Camera-type eye (tissue), 1 donor: ENCODE measurements around a stretch of chr1.

- RAMPAGE, long total RNA: no peak
Measured at GRCh38 chr1:32760053-32760674, 18.5 kb downstream of the KIAA1522 start.

DNA sequence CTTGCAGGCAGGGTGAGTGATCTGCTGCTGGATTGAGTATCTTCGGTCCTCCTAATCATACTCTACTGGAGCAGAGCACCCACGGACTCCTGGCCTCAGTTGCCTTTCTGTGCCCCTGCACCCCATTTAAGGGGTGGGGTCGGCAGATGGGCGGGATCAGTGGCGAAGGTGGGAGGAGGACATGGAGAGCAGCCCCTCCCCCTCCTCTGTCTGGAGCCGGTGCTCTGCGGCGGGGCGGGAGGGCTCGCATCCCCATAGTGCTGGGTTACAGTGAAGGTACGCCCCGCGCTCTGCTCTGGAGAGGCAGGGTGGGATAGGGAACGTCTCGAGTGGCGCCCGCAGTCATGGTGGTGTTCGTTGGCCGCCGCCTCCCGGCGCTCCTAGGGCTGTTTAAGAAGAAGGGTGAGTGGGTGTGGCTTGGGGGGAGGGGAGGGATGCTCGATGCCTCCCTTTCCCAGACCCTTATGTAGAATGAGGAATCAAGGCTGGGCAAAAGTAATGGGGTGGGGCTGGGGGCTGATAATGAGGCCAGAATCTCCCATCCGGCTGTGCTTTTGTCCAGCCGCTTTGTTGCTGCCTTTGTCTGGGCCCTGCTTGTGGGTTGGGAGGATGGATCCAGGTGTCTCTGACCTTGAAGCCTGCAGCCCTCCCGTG, 23.9 kb downstream of the KIAA1522 start:
- RAMPAGE, long total RNA: no peak

GRCh38 chr1:32766297-32767065, 24.9 kb downstream of the KIAA1522 start:
- RAMPAGE, long total RNA: no peak

- RAMPAGE, long total RNA: no peak
Measured at GRCh38 chr1:32771174-32772211, 29.9 kb downstream of the KIAA1522 start.

- RAMPAGE, long total RNA: no peak
Measured at GRCh38 chr1:32932591-32933123, 31.5 kb upstream of the TMEM54 start.

GRCh38 chr1:32939618-32940170, 24.9 kb downstream of the RNF19B start:
- RAMPAGE, long total RNA: no peak

GRCh38 chr1:32988885-32989729, 24.5 kb upstream of the RNF19B start:
- RAMPAGE, long total RNA: no peak

GRCh38 chr1:33002559-33003406, 33.9 kb downstream of the AK2 start:
- RAMPAGE, long total RNA: no peak

DNA sequence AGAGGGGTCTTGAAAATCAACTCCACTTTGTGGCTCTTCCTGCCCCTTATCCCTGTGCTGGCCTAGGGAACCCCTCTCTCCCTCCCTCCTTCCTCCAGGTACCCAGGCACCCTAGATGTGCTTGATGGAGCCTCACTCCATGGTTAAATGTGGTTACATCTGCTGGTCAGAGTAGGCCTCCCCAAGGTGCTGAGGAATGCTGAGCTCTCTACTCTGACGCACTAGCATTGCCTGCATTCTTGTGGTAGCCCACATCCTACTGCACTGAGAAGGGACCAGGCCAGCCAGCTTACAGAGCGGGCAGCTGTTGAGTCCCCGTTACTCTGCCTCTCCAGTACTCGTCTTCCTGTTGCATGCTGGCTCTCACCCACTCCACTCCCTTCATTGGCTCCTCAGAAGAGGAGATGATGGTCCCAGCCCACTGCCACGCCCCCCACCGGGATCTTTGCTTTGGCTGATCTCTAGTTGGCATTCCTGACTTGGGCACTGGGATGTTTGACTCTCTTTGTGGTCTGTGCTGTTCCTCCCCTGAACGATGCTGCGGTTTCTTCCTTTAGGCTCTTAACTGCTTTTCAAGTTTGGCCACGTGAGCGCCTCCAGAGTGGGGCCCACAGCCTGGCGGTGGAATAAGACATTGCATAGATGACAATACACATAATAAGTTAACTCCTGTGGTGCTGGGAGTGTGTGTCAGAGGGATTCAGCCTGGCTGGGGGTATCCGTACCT, 18.4 kb downstream of the AZIN2 start:
- RAMPAGE, long total RNA: no peak

DNA sequence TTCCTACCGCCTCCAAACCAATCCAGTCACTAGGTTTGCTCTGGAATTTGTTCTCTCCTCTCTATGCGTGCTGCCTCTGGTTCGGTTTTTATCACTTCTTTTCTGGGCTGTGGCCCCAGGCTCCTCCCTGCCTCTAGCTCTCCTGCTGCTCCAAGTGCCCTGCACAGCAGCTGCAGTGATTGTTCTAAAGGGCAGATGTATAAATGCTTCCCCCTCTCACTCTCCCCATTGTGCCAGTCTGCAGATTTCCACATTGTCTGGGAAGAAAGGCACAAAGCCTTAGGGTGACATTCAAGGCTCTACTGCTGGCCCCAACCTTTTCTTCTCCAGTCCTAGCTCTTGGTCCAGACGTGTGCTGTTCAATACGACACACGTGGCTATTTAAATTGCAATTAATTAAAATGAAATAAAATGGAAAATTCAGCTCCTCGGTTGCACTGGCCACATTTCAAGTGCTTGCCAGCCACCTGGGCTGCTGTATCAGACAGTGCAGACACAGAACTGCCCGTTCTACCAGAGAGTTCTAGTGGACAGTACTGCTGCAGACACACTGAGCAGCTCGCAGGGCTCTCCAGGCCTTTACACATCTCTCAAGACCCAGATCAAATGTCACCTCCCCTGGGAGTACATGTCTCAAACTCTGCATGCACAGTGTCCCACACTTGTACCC, 12.4 kb downstream of the TRIM62 start:
- RAMPAGE, long total RNA: no peak

GRCh38 chr1:33237573-33238078, 18.7 kb upstream of the ZNF362 start:
- RAMPAGE, long total RNA: no peak

DNA sequence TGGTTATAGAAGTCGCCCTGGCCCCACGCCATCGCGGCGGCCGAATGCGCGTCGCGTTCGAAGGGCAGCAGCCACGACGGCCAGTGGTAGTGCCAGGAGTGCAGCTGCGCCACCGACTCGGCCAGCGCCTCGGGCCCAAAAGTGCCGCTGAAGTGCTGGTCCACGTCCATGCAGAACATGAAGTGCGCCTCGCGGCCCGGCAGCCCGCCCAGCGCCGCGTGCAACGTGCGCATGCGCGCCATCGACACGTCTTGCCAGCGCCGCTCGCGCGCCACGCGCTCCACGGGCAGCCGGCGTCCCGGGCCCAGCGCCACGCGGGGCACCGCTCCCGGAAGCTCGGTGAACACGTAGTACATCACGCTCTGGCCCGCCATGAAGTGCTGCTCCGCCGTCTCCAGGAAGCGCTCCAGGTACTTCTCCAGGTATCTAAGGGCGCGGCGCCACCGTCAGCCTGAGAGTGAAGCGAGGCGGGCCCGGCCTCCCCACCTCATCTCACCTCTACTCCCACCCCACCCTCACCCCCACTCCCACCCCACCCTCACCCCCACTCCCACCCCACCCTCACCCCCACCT, 13.8 kb downstream of the A3GALT2 start:
- RAMPAGE, long total RNA: no peak

GRCh38 chr1:33323845-33324742, 3.2 kb upstream of the A3GALT2 start:
- RAMPAGE, long total RNA: no peak

- RAMPAGE, long total RNA: no peak
Measured at GRCh38 chr1:33348571-33349069, 27.7 kb upstream of the A3GALT2 start.

DNA sequence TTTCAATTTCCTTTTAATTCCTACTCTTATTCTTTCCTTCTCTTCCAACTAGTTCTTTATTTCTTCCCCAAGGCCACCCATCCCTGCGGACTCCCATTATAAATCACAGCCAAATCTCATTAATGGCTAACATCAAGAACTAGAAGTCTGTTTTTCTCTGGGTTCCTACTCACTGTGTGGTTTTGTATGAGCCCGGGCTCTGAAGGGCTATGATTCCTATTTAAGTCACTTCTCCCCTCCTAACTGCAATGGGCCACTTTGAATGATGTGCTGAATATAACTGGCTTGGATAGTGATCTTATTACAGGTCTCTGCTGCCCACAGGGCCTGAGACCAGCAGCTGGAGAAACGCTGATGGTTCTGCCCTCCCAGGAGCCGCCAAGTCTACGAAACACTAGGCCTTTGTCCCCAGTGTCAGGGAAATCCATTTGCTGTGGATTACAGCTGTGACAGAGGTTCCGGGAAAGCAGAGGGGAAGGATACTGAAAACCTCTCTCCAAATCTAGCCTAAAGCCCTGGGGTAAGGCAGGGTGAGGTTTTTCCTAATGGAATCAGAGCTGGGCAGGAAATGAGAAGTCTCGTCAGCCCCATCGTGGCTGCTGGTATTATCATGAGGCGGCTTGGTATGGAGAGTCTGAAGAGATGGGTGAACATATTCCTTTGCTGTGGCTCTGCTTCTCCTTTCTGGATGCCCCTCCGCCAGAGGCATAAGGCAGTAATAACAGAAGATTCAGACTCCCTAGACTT, 48.3 kb downstream of the PHC2 start:
- RAMPAGE, long total RNA: no peak

GRCh38 chr1:33466201-33466400, 6.3 kb upstream of the ZSCAN20 start:
- RAMPAGE, long total RNA: no peak

GRCh38 chr1:33758499-33759151, 105.3 kb upstream of the HMGB4 start:
- RAMPAGE, long total RNA: no peak

DNA sequence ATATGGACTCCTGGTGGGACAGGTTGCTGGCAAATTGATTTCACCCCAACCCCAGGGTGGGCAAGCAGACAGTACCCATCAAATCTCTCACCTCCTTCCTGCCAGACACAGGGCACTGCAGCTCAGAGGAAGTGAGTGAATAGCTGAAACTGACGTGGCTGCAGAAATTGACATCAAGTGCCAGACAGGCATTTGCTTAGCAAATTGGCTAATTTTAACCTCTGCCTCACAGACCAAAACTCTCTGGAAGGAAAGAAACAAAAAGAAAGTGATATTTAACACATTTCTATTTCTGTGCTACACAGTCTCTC, 39.0 kb downstream of the HMGB4 start:
- RAMPAGE, long total RNA: no peak

DNA sequence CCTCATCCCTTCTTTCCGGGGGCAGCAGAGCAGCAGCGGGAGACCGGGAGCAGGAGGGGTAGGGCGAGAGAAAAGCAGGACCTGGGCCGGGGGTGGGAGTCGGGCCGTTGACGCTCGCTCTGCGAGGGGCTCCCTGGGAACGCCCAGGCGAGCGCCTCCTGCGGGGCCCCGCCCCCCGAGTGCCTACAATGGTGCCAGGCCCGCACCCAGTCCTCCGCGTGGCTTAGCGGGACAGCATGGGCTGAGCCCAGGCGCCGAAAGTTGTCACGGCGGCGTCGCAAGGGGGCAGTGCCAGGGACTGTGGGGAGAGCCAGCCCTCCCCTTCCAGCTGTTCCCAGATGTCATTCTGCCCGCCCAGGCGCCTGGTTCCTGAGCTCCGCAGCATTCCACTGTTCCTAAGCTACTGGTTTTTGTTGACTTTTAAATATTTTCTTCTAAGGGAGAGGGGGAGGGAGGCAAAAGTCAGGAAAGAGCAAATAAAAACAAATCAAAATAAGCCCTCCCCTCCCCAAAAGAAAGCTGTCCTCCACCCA, 505 bp downstream of the C1orf94 start:
- RAMPAGE, long total RNA: no peak

DNA sequence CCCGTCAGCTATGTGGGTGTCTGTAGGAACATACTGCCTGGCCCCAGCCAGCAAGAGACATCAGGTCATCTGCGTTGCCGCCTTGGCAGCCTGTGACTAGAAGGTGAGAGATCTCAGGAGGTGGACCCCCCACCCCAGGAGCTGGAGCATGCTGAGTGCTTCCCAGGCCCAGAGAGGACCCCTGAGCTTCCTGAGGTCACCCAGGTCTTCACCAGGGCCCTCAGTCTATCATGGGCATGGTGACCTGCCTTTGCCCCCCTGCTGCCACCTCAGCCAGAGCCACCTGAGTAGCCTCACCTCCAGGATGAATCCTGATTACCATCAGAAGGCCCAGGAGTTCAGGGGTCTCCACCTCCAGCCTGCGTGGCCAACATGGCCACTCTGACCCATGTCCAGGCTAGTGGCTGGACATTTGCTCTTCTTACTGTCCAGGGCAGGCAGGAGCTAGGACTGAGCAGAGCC, 250.6 kb downstream of the C1orf94 start:
- RAMPAGE, long total RNA: no peak